Aorta (tissue), 1 donor: ENCODE measurements around the genes CLDN3 and ELN.

- PRO-cap = no peak
Measured at GRCh38 chr7:70495416-70496118, 636.4 kb upstream of the GALNT17 start.

DNA sequence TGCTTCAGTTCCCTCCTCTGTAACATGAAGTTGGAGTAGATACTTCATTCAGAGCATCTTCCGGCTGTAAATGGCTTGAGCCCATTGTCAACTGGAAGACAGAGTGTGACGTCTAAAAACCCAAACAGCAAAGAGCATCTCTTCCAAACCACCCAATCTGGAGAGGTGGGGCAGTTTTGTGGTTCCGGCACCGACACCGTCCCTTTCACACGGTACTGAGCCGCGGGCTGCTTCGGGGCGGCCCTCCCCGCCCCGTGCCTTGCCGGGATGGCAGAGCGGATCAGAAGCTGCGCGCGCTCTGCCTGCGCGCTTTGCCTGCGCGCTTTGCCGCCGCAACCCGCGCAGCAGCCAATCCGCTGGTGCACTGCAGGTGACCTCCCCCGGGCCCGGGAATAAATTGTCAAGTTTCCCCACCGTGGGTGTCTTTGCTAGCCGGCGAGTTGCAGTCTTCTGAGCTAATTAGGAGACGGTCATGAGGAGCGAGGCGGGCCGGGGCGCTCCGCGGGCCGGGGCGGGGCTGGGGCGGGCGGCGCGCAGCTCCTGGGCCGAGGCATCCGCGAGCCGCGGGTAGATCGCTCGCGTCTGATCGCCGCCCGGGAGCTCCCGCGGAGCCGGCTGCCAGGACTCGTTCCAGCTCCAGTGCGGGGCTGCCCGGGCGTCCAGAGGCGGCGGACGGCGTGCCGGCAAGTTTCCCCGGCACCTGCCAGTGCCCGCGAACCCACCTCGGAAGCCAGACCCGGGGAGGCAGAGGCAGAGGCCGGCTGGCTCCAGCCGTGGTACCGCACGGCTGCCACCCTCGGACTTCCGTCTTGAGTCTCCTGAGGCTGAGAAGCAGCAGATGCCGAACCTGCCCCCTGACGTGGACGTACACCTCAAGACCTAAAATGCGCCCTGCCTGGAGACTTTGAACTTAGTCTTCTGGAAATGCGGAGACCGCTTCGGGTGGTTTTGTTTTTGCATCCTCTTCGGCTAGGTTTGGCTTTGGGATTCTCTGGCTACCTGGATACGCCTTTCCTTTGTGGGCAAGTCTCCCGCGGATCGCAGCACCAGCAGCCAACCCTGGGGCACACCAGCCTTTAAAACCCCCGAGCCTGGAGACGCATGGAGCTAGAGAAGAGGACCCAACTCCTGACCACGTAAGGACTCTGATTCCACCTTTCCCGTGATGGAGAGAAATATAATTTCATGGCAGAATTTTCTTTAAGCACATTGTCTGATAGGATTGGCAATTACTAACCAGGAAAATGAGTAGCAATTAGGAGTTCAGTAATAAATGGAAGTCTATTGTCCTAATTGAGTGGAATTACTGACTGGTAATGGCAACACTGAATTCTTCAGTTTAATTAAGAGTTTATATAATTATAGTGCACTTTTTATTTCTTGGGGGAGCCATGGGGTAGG is 535.8 kb upstream of the GALNT17 start:
- PRO-cap = no peak

DNA sequence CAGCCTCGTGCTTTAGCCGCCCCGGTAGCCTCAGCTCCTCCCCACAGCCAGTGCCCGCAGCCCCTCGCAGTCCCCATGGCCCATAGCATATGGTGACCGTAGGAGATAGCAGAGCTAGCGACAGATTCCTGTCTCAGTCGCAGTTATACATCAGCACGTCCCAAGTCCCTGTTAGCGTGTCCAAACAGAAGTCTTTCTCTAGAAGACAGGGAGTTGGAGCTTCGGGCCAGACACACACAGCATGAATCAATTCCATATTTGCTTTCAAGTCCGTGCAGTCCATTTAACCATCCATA is 344.5 kb upstream of the GALNT17 start:
- PRO-cap = no peak

GRCh38 chr7:71132263-71133644 is 810 bp downstream of the GALNT17 start:
- PRO-cap = no peak

- PRO-cap = no peak
Measured at GRCh38 chr7:71630391-71630865, 498.5 kb downstream of the GALNT17 start.

DNA sequence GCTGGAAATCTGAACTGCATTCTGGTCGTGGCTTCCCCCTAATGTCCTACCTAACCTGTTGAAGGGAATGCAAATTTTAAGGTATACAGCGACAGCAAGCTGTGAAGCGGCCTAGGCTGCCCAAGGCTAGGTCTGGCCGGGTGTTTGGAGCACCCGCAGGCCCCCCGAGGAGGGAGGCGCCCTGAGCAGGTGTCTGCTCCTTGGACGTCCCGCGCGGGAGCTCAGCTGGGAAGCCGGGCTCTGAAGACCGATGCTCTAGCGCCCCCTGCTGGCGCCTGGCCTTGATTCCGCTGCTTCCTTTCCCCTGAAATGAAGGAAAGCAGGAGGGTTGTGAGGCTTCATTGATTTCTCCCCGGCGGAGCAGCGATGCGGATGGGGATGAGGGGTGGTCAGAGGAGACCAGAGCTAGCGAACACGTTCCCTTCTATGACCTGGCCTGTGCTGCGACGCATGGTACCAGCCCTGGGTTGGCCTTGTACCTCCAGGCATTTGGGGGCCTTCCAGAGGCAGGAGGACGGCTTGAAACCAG is 601.3 kb downstream of the GALNT17 start:
- PRO-cap = no peak

GRCh38 chr7:73428865-73429403 is 4.6 kb upstream of the FZD9 start:
- PRO-cap = no peak

DNA sequence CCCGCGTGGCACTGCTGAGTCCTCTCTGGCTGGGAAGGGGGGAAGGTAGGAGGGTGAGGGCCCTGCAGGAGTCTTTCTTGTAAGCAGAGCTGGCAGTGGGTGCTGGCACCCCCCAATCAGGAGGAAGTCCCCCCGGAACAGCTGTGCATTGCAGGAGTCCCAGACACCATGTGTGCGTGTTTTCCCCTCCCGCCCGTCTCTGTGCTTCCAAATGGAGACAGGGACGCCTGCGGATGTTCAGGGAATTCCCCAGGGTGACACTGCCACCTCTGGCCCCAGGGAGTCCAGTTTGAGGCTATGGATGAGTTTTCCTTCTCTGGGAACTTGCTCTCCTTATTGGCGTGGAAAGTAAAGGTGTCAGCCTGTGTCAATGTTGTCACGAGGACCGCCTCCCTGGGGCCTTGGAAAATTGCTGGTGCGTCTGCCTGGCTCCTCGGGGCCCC is 2.6 kb downstream of the FZD9 start:
- PRO-cap = no peak

DNA sequence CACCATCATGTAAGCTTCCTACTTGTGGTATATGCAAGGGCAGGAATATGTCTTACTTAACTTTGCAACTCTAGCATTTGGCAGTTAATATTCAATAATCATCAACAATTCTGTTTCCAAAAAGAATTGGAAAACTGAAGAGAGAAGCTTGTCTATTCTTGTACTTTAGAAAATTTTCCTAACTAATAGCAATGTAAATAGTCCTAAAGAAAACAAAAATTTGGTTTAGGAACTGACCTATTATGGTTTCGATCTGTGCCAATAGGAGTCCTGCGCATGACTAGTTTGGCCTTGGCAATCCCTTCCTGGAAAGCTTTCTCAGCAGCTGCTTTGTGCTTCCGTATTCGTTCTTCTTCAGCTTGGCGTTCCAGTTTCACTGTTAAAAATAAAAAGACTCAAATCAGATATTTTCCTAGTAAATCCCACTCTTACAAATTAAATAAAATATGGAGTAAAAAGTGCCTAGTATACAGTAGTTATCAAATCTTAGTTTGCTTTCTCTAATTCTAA is 36.6 kb downstream of the FZD9 start:
- PRO-cap = no peak

DNA sequence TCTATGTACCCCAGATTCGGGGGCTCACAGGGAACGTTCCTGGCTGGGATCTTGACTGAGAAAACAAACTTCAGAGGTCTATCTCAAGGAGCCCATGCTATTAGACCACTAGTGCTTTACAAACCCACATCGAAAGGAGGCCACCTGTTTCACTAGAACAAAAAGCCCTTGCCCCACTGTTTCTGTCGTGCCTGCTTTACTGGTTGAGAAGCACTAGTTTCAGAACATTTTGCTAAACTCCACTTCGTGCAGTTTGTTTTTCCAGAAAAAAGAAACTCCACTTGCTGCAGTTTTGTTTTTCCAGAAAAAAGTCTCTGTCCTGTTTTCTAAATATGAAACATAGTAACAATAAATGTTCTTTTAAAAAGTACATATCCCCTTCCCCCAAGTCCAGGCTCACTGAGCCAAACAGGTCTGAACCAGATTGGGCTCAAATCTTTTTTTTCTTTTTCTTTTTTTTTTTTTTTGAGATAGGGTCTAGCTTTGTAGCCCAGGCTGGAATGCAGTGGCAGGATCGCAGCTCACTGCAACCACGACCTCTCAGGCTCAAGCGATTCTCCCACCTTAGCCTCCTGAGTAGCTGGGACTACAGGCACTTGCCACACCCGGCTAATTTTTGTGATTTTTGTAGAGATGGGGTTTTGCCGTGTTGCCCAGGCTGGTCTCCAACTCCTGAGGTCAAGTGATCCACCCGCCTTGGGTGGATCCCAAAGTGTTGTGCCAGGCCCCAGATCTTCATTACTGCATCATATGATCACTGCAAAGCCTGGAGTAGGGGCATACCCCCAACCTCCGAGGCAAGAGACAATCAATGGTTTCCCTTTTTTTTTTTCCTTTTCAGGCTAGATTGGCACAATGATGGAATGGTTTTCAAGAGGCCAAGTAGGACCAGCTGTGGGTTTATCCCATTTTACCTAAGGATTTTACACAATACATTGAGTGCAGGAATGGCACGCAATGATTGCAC is 2.9 kb downstream of the DNAJC30 start:
- PRO-cap = no peak

GRCh38 chr7:73717984-73718427 is 1.5 kb downstream of the STX1A start:
- PRO-cap = no peak

DNA sequence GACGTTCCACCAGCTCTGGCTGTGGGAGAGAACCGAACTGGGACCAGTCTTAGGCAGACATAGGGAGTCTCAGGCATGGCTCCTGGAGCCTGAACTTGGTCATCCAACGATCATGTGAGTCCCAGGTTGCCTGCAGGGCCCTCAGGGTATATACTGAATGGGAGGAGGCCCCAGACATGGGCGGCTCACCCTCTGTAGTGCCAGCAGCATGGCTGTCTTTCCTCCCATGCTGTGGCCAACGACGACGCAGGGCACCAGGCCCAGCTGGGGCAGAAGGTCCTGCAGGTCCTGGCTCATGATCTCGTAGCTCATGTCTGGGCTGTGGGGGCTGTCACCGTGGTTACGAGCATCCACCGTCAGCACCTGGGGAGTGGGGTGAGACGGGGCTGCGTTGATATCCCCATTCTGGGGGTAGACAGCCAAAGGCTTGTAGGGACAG is 1.2 kb downstream of the ABHD11 start:
- PRO-cap = no peak

GRCh38 chr7:73740746-73741286 is 2.2 kb upstream of the ABHD11 start:
- PRO-cap = no peak

DNA sequence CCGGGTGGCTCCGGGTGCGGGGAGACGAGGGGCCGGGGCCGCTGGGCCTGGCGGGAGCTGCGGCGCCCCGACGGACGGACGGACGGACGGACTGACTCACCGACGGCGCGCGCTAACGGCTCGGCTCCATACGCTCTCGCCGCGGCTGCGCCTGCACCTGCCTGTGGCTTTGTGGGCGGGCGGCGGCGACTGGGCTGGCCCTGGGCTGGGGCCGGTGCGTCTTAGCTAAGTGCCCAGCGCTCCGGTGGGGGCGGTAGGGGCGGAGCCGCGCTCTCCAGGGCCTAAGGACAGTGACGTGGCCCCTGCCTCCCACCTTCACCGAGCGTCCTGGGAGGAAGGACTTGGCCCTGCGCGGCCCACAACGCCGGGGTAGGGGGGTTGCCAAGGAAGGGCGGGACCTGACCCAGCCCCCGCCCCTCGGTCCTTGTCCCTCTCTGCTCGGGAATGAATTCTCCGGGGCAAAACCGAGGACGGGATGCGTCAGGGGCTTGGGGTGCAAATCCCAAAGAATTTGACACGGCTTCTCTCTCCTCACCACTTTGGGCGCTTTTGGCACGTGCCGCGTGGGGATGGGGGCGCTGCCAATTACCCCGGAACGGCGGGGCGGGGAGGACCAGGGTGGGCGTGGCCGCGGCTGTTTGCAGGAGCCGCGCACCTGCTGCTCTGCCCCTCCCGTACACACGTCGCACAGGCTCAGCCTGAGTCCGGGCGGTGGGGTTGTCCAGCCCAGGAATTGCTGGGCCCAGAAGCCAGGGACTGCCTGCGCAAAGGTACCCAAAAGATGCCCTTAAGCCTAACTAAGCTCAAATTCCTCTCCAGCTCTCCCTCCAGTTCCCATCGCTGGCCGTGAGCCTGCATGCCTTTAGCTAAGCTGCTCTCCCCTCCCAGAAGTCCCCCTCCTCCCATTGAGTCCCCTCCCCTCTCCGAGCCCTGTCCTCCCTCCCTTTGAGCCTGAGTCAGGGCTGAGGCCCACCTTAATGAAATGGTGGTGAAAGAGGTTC is at the start of gene CLDN3:
Gene CLDN3, minus strand, starts transcription at position 196 of the 1,001 bp plus-strand sequence.
- PRO-cap = no peak

DNA sequence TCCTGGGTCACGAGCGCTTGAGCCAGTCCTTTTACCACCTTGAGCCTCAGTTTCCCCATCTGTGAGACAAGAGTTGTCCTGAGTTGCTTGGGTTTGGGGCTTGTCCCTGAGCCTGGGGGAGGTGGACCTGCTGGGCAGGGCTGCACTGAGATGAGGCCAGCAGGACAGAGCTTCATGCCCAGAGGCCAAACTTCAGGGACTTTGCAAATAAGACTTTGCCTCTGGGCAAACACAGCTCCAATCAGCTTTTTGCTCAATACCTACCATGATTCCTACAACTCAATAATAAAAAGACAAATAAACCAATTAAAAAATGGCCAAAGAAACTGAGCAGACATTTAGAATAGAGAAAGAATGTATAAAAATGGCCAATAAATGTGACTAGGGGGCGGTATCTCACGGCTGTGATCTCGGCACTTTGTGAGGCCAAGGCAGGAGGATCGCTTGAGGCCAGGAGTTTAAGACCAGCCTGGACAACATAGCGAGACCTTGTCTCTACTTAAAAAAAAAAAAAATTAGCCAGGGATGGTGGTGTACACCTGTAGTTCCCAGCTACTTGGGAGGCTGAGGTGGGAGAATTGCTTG is 4.3 kb upstream of the CLDN3 start:
- PRO-cap = no peak

DNA sequence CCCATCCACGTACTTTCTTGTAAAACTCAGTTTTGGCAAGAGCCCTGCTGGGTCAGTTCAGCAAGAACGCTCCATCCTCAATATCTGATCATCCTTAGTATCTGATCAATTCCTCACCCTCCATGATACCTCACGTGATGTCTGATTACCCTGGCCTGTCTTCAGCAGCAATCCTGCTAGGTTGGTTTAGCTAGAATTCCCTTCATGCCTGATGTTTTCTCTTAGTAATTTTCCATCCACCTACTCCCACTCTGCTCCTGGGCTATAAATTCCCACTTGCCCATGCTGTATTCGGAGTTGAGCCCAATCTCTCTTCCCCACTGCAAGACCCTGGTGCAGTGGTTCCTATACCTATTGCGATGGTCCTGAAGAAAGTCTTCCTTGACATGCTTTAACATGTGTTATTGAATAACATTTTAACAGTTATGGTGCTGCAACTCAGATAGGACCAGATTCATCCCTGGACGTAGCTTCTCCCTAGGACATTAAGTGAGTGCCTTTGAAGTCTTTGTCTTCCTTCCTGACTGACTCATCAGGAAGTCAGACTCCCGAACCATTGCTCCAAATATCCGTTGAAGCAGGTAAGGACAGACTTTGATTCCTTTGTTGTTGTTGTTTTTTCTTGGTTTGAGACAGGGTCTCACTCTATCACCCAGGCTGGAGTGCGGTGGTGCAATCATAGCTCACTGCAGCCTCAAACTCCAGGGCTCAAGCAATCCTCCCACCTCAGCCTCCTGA is 29.3 kb upstream of the CLDN3 start:
- PRO-cap = no peak

DNA sequence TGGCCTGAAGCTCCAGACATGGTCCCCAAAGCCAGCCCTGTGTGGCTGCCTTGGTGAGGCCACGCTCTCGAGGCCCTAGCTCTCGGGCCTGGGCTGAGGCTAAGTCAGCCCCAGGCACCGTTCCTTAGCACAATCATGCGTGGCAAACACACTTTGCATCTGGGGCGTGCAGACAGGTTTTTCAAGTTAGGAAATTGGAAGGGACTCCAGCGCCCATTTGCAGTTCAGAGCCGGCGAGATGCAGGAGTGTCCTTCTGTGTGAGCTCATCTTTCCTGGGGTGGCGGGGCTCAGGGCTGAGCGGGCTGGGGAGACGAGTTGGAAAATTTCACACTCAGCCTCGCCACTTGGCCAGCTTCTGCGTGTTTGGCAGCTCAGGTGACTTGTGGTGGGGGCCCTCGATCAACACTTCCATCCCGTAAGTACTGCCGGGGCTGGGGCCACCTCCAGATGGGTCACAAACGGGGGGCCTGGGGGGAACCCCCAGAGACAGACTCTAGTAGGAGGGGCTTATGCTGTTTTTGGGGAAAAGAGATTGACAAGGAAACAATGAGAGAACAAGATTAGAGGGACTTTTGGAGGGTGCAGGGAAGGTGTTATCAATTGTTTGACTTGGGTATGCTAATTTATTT is 55.7 kb downstream of the TMEM270 start:
- PRO-cap = no peak

GRCh38 chr7:74027621-74028284 is at the start of gene ELN:
ELN (plus strand) TSS chr7:74028173.
- PRO-cap = unidirectional peak, plus-strand start at chr7:74028175

- PRO-cap = no peak
Measured at GRCh38 chr7:74029813-74030556, 2.0 kb downstream of the ELN start.

GRCh38 chr7:74035155-74035577 is 7.2 kb downstream of the ELN start:
- PRO-cap = no peak